Gallbladder (tissue), 1 donor: ENCODE data around the gene RTKN2.

DNA sequence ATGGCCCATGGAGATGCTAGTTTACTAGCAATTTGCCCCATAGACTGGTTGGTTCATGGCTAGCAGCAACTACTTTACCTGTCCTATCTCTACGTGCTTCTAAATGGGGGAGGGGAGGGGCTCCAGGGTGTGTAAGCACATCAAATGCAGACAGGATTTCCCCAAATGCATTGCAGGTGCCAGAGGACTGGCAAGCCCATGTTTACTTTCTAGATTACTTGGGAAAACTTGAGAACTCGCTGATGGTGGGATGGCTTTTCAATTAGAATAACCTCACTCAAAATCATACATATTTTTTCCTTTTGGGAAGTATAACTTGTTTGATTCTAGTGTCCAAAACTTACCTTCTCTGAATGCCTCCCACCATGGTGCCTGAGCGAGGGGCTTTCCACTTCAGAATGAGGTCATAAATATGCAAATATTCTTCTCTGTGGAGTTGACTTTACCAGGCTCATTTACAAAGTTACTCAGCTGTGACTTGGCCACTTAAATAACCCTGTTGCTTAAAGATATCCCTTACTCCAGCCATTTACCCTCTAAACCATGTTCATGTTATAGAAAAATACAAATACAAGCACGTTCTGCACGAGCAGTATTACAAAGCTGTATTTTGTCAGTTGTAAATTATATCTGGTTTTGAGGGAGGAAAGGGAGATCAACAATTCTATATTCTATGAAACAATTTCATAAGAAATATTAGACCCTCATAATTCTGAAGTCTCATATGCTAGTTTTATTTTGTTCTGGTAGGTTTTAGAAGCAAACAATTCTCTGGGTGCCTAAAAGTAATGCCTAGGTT, 191.4 kb upstream of the RHOBTB1 start:
- PRO-cap: no peak

- PRO-cap: no peak
Observed at GRCh38 chr10:61454579-61454930, 1.4 kb upstream of the TMEM26 start.

DNA sequence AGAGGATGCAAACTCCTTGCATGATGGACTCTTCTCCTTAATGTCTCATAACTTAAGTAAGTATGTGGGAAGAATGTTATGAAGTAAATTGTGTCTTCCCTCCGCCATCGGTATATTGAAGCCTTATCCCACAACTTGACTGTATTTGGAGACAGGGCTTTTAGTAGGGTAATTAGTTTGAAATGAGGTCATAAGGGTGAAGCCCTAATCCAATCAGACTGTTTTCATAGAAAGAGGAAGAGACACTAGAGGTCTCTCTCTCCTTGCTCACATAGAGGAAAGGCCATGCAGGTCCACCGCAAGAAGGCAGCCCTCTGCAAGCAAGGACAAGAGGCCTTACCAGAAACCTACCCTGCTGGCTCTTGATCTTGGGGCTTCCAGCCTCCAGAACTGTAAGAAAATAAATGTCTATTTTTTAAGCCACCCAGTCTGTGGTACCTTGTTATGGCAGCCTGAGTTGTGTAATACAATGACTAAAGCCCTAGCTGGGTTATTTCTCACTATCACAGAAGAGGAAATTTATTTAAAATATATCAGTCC, 12.7 kb upstream of the TMEM26 start:
- PRO-cap: no peak

- PRO-cap: no peak
Observed at GRCh38 chr10:61752765-61753232, 90.1 kb downstream of the CABCOCO1 start.

GRCh38 chr10:61978843-61979192, 77.3 kb downstream of the ARID5B start:
- PRO-cap: no peak

DNA sequence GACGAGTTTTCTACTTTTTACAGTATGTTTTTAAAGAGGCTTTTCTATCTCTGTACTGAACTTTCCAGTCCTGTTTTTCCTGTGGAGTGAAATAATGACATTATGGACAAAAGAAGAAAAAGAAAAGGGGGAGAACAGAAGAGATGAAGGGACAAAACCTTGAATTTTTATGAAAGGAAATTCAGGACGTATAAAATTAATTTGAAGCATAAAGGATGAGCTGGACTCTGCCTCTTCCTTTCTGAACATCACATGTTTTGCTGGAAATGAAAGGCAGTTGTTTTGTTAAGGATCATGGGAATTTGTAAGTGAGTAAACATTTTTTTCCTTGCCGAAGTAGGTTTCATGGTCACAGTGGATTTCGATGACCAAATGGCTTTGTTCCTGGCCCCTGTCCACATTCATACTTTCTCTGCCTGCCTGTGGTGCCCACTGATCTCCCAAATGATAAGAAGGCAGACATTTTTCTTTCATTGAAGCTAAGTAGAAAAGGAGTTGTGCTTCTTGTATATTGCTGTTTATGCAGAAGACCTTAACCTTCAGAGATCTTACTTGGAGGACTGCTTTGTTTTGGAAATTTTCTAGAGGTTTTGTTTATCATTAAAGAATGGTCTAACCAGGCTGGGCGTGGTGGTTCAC, 104.2 kb downstream of the ARID5B start:
- PRO-cap: no peak

- PRO-cap: no peak
Observed at GRCh38 chr10:62020321-62020843, 118.9 kb downstream of the ARID5B start.

DNA sequence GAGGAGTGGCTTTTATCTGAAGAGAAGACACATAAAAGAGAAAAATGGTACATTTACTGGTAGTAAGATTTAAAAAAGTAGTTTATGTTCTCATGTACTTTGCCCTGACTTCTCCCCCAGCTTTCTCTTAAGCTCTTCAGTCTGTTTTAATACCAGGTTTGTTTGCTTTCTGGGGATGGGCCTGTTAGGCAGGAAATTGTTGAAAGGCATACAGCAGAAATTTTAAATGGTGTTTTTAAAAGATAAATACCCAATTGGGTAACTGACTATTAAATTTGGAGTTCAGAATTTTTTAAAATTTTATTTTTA, 136.4 kb downstream of the ARID5B start:
- PRO-cap: no peak

DNA sequence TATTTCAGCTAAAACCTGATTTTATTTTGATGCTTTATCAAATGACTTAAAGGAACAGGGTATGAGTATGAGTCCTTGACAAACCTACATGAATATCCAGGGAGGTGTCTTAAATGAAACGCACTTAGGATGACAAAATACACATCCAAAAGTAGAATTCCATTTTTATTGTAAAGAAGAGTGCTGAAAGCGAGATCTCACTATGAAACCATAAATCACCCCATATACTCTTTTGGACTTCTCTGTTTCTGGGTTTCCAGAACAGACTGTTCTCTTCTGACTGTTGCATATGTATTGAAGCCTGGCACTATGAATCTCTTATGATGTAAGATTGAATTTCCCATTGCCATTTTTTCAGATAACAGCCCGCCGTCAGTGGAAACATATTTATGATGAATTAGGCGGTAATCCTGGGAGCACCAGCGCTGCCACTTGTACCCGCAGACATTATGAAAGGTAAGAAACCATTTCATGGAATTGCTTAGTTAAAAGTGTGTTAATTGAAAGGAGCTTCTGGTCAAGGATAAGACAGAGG, 167.9 kb downstream of the ARID5B start:
- PRO-cap: no peak

DNA sequence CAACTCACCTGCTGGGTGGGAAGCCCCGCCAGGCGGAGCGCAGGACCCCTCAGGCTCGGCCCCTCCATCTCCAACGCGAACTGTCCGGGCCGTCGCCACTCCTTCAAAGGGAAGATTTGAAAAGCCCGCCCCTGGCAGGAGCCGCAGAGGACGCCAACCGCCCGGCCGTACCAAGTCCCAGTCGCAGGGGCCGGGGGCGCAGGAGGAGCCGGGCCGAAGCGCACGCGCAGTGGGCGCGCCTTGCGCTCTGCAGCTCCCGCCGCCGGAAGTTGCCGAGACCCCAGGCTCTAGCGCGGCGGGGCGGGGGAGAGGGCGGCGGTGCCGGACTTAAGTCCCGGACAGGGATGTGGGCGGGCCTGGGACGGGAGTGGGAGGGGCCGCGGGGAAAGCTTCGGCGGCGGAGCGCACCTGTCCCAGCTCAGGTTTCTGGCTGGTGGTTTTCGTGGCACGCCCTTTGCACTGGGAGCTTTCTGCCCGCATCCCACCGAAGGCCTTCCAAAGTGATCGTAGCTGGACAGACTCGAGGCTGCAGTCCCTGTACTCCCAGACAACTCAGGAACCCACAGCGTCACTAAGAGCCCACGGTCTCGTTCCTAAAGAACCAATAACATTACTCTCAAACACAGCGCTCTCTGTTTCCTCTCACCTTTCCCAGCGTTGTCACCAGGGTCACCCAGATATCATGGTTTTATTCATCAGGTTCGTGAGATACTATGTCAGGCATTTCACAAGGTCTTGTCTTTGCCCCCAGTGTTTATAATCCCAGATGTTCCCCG, at the start of gene RTKN2:
Gene RTKN2, minus strand, starts transcription at position 302 of the 776 bp plus-strand sequence.
- PRO-cap: unidirectional peak, plus-strand start at position 238 of the sequence

GRCh38 chr10:62519398-62519816, 145.2 kb downstream of the ZNF365 start:
- PRO-cap: no peak

GRCh38 chr10:62618120-62618646, 186.3 kb upstream of the ADO start:
- PRO-cap: no peak

- PRO-cap: no peak
Observed at GRCh38 chr10:62992342-62992706, 140.8 kb upstream of the NRBF2 start.

DNA sequence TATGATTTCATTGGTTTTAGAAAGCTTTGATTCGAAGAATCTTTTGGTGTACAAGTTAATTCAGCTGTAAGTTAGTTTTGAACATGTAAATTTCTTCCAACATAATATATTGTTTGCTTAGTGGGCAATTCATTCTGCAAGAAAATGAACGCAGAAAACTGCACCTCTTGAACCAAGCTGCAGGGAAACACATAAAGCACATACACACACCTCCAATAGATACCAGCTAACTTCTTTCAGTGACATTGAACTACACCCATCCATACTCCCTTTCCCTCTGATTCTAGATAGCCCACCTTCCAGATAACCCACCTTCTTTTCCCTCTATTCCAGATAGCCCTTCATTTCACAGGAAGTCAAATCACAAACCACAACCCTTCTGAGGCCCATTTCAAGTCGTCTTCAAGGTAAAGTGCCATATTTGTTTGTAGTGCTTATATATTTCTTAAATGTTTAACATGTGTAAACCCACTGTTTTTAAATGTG, 28.4 kb downstream of the NRBF2 start:
- PRO-cap: no peak

GRCh38 chr10:63188968-63189690, 56.0 kb downstream of the NRBF2 start:
- PRO-cap: no peak

GRCh38 chr10:63242131-63242538, 109.0 kb downstream of the NRBF2 start:
- PRO-cap: no peak

GRCh38 chr10:63268205-63268530, 135.0 kb downstream of the NRBF2 start:
- PRO-cap: no peak

- PRO-cap: no peak
Observed at GRCh38 chr10:63364728-63365891, 100.7 kb downstream of the JMJD1C start.

DNA sequence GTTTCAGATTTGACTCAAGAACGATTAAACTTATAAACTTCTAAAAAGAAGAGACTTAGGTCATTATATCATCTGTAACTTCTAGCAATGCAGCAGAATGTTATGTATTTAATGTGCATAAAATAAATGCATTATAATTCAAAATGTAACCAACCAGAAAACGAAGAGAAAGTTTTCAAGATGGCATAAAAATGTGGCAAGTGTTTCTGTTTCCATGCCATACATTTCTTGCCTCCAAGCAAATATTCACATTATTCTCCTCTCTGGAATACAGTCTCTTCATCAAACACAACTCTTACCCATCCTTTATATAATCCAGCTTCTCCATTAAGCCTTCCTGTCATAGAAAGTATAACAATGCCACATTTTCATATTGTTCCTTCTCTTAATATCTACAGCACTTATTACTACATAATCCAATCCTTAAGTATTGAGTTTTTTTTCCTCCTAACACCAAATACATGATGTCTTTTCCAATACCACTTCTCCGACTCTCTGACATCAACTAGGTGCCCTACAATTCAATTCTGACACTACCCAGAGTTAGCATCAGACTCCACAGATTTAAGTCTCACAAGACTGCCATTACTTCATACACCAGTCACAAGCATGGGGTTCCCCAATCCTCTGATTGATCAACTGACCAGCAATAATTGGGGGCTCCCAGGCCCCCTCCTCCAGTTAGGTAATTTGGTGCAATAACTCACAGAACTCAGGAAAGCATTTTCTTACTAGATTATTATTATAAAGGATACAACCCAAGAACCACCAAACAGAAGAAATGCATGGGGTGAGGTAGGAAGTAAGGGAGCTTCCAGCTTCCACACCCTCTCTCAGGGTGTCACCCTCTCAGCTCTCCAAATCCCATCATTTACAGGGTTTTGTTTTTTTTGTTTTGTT, 23.1 kb downstream of the JMJD1C start:
- PRO-cap: no peak

DNA sequence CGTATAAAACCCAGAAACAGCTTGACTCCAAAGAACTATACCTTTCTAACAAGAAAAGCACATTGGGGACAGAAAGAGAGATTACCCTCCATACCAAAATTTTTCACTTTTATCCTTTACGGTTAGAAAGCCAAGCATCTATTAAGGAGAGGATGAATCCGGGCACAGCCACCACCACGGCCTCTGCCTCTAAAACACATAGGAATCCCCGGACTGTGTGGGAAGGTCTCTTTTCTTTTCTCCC, 1.1 kb downstream of the JMJD1C start:
- PRO-cap: no peak